Frontal cortex (tissue), 2 donors: Measurements from ENCODE around the genes PIEZO1 and APRT.

- RAMPAGE, long total RNA: no peak
These were observed 39.2 kb upstream of the ZC3H18 start for GRCh38 chr16:88530706-88531746.

DNA sequence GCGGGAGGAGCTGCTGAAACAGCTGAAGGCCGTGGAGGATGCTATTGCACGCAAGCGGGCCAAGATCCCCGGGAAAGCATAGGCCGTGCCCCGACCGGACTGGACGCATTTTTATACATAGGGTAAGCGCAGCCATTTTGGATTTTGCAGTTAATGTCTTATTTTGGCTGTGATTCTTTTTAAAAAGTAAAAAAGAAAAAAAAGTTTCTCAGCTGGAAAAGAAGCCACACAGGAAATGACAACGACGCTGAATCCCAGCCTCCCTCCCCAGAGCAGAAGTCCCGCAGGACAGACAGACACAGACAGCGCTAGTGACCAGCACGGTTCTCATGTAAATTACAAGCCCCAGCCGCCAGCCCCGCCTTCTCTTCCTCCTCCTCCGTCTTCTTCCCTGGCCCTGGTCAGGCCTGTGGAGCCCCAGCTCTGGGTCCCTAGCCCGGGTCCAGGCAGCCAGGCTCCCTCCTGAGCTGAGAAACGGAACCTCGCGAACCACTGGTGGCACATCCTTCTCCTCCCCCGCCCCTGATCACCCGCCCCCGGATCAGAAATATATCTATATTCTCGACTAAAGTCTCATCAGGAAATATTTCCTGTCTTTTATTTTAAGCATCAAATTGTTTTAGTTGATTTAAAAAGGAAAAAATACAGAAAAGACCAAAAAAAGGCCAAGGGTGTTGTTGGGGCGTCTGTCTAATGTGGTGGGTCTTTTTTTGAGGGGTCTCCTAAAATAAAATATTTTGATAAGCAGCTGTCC lies 7.0 kb upstream of the IL17C start:
- RAMPAGE, long total RNA: no peak

- RAMPAGE, long total RNA: no peak
These were observed 5.3 kb downstream of the SNAI3 start for GRCh38 chr16:88680902-88681500.

DNA sequence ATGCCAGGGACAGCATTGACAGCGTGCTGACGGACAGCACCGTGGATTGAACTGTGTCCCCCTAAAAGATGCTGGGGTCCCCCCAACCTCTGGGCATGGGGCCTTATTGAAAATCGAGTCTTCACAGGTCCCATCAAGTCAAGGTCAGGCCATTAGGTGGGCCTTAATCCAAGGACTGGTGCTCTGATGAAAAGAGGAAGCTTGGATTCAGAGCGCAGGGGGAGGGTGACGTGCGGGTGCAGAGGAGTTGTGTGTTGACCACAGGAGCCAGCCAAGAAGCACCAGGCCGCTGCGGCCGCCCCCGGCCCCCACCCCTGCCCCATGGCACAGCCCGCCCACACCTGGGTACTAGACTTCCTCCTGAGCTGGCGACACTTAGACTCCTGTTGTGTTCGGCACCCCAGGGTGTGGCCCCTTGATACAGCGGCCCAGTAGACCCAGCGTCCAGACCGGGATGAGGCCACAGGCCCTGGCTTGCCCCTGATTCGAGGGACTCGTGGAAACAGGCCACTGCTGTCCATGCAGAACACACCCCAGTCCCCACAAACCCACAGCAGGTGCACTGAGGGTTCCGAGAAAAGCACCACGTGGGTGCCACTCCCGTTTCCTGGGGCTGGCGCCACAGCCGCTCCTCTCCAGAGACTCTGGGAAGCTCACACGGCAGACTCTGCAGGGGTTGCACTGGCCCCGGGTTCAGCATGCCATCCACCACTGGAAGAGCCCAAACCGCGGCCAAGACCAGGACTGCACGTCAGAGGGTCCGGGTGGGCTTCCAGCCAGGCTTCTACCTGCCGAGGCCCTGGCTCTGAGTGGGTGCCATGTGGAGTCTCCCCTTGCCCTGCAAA lies 5.7 kb upstream of the SNAI3 start:
- RAMPAGE, long total RNA: no peak

DNA sequence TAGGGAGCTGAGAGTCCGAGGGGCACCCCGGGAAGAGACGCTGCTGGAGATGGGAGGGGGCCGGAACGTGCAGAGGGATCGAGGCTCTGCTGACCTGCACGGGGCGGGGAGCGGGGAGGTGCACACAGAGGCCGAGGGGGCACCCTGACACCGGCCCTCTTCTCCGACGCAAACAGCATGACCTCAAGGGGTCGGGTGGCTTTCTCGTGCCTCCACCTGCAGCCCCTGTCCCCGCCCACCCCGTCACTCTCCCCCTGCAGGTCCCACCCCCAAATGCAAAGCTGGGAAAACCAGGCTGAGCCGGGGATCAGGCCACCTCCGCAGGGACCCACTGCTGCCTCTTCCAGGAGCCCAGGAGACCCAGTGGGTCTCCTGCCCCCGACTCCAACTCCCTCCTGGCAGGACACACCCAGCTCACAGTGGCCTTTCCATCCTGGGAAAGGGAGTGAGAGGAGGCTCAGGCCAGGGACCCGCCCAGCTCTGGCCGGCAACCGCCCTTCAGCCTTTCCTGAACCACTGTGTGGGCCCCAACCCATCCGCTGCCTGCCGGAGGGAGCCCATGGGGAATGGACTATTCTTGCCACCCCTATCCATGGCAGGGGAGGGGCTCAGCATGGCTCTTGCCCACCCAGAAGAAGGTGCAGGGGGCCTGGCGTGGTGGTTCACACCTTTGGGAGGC lies 38.7 kb downstream of the CTU2 start:
- RAMPAGE, long total RNA: no peak

GRCh38 chr16:88759163-88759718 lies 25.8 kb downstream of the PIEZO1 start:
- RAMPAGE, long total RNA: no peak

- RAMPAGE, long total RNA: no peak
These were observed 3.9 kb downstream of the PIEZO1 start for GRCh38 chr16:88780959-88781624.

DNA sequence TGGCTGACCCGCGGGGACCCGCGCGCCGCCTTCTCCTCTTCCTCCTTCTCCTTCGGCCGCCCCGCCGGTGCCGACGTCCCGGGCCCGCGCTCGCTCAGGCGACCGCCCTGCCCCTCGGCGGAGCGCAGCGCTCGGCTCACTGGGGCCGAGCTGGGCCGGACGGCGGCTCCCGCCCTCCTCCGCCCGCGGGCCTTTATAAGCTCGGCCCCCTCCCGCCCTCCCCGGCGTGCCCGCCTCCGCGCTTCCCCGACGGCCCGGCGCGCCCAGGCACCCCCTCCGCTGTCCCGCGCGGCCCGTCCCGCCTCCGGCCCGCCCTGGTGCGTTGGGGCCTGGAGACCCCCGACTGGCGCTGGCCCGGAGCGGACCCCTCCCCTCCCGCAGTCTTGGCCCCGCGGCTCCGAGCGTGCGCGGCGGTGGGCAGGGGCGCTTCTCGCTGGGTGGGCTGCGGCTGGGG lies at the start of gene PIEZO1:
Gene PIEZO1, minus strand, starts transcription at position 171 of the 454 bp plus-strand sequence.
- RAMPAGE, long total RNA: no peak

GRCh38 chr16:88804455-88805079 lies 978 bp downstream of the CDT1 start:
- RAMPAGE, long total RNA: no peak

DNA sequence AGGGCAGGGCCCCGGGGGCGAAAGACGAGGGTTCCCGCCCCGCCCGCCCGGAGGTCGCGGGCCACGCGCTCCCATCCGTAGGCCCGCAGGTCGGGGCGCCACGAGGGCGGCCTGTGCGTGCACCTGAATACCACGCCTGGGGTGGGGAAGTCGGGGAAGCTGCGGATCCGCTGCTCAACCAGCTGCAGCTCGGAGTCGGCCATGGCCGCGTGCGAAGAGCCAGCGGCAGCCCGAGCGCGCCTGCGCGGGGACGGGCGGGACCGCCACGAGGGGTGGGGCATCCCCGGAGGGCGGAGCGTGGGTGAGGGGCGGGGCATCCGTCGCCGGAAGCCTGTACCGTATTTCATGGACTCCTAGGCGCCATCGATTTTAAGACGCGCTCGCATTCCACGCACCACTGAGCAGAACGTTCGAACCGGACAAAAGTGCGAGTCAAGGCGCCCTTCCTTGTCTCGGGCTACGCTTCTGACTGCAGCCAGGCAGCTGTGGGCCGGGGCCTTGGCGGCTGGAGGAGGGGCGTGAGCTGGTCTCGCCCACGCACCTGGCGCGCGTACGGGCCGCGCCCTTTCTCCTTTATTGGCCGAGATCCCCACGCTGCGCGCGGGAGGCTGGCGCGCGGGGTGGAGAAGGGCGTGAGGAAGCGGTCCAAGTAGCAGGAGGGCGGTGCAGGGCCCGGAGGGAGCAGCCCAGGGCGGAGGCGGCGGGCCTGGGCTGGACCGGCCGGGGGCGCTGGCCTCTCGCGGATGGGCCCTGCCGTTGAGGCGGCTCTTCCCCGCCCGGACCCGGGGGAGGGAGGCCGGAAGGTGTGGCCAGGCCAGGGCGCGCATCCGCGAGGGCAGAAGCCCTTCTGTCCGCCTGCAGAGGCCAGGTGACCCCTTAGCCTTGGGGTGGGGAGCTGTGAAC lies at the start of gene APRT:
Gene APRT, minus strand, starts transcription at position 232 of the 903 bp plus-strand sequence.
- RAMPAGE, long total RNA: no peak

- RAMPAGE, long total RNA: no peak
These were observed 805 bp downstream of the TRAPPC2L start for GRCh38 chr16:88857638-88858226.

- RAMPAGE, long total RNA: no peak
These were observed 16.1 kb upstream of the PABPN1L start for GRCh38 chr16:88882481-88883030.

DNA sequence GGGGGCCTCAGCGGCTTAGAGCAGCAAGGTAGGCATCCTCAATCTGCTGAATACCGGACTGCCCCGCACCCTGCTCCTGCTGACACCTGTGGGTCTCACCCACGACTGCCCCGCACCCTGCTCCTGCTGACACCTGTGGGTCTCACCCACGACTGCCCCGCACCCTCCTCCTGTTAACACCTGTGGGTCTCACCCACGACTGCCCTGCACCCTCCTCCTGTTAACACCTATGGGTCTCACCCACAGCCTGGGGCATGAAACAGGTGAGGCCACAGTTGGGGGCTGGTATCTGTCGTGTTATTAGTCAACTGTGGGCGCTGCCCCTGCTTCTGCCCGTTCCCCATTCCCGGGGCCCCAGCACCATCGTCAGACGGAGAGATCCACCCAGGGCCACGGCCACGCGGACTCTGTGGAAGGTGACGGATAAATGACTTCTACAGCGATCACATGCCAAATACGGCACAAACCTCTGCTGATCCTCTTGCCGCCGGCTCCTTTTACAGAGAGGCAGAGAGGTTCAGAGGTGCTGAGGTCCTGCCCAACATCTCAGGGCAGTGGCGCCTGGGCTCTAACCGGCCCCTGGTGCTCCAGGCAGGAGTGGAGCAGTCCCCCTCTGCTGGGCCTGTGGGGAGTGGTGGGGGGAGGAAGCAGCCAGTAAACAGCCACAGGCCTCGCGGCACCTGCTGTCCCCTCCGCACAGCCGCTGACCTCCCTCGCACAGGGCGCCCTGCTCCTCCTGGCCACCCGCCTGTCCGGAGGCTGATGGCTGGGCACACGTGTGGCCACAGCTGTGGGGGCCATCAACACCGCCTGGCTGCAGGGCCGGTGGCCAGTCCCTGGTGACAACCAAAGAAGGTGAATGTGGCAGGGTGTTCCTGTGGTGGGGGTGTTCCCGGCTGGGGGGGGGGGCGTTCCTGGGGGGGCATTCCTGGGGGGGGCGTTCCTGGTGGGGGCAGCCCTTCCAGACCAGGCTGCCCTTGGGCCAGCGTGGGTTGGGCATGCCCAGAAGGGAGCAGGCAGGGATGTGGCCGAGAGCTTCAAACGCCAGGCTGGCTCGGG lies 36.6 kb upstream of the PABPN1L start:
- RAMPAGE, long total RNA: no peak

DNA sequence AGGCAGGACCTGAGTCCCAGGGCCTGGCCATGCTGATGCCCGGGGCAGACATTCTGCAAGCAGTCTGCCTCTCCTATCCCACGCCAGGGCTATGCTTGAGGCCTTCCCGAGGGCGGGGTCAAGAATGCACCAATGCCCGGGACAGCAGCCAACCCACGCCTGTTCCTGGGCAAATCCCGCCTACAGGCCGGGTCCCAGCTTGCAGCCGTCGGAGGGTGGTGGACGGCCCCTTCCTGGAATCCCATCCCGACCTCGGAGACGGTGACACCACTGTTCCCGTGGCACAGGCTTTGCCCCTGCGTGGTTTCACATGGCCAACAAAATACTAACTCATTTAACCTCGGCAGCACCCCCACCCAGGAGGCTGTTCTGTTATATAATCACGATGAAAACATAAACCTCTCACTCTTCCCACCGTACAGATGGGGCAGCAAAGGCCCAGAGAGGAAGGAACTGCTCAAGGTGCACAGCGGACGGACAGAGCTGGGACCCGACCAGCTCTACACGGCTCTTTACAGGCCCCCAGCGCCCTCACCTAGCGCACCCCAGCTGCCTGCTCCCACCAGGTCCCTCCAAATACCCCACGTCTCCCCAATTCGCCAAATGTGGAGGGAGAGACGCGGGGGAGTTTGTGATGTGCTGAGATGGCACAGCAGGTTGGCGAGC lies 54.4 kb downstream of the CBFA2T3 start:
- RAMPAGE, long total RNA: no peak

DNA sequence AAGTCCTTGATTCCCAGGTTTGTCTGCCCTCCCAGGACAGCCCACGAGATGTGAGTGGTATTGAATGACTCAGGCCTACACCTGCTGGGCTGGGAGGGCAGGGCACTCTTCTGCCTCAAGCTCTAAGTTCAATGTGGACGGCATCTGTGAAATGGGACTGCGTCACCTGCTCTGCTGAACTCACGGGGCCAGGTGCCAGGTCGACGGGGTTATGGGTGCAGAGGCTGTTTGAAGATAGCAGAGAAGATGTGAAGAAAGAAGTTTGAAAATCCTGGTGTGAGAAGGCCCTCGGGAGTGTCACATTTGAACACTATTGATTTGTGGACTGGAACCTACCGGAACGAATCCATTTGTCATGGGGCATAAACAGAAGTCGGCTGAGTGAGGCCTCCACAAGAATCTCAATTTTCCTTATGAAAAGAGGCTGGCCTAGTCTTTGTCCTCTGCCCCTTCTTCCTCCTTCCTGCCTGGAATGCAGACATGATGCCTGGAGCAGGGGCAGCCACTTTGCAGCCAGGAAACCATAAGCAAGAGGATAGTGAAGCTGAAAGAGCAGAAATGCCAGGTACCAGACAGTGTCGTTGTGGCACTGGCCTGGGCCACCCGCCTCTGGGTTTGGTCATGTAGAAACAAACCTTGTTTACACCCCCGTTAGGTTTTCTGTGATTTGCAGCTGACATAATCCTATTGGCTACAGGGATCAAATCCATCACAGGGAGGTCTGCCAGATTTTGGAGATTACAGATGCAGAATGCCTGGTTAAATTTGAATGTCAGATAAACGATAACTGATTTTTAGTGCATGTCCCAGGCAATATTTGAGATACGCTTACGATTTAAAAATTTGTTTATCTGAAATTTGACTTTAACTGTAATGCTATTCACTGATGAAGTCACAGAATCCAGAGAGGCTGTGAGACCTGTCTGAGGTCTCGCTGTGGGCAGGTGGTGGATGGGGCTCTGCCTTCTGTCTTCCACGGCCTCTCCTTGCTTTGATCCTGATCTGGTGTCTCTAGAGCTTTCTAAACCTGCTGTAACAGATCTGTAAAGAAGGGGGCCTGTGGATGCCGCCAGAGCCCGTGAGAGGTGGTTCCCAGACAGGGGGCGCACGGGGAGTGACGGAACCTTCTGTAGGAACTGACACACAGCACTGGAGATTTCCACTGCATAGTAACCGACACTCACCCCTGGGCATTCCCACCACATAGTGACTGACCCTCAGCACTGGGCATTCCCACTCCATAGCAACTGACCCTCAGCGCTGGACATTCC lies 16.4 kb downstream of the CBFA2T3 start:
- RAMPAGE, long total RNA: no peak

DNA sequence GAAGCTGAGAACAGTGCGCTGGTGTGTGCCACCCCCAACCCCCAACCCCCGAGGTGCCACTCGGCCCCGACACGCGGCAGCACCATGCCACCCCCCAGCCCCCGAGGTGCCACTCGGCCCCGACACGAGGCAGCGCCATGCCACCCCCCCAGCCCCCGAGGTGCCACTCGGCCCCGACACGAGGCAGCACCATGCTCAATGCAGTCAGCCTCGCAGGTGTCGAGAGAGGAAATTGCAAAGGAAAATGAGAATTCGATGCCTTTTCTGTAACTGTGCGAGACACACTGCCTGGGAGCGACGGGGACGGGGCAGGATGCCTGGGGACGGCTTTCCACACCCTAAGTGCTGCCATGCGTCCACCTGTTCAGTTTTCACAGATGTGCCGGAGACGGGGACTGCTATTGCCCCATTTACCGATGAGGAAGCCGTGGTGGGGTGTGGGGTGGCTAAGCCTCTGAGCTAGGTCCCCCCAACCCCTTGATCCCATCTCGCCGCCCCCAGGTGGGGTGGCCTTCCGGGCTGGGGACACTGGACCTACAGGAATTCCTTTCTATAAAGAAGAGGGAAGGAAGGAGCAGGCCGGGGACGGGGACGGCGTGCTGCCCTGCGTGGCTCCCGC lies 9.8 kb downstream of the CBFA2T3 start:
- RAMPAGE, long total RNA: no peak

GRCh38 chr16:88974212-88974657 lies 2.8 kb downstream of the CBFA2T3 start:
- RAMPAGE, long total RNA: no peak

- RAMPAGE, long total RNA: no peak
These were observed 750 bp downstream of the CBFA2T3 start for GRCh38 chr16:88976108-88976806.

DNA sequence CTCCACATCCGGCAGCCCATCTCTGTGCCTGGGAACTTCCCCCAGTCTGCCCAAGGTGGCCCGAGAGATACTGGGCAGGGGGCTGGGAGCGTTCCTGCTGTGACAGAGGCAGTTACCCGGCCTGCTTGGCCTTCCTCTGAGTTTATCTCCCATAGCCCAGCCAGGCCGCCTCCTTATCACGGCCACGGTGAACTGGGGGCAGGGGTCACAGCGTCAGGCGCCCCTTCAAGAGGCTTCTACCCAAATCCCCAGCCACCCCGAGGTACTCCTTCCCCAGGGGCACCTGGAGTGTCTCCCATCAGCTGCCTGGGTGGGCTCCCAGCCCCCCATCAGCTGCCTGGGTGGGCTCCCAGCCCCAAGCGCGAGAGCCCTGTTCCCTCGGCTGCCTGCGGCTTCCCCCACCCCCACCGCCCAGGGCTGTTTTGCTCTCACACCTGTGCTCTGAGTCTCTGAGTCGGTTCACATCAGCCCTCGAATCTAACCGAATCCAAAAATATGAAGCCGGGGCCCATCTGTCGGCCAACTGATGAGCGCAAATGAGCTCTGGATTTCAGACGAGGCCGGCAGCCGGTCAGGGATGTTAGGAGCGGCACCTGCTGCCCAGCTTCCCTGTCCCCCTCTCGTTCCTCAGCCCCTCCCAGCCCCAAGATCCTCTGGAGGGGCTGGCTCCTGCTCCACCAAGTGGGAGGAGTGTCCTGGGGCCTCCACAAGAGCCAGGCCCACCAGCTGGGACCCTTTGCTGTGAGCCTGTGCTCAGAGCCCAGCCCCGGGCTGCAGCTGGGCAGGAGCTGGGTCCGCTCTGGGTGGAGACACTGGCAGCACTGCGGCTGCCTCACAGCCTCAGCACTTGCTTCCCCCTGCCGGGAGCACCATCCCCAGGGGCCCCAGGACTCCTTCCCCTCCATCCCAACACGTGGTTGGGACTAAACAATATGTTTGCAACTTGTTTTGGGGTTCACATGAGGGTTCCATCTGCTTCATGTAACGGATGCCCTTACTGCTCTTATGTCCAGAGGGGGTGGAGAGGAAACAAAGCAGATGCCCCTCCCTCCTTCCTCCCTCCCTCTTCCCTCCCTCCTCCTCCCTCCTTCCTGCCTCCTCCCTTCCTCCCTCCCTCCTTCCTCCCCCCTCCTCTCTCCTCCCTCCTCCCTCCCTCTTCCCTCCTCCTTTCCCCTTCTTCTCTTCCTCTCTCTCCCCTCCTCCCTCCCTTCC lies 15.9 kb upstream of the CBFA2T3 start:
- RAMPAGE, long total RNA: no peak

- RAMPAGE, long total RNA: no peak
These were observed 9.3 kb upstream of the ACSF3 start for GRCh38 chr16:89084376-89084727.